Measurements from ENCODE around the genes SPAG8, CCIN and POLR1E.

DNA sequence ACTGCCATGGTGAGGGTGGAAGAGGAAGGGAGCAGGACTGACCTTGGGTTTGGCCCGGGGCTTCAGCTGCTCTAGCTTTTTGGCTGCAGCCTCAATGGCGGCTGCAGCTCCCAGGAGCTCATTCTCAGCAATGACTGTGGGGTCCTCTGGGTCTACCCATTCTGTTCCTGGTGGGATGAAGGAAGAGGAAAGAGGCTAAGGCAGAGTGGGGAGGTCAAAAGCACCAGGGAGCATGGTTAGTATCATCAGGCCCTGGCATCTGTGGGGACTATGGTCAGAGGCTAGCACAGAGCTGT, 9.2 kb upstream of the TPM2 start:
- PRO-cap = no peak

- PRO-cap = unidirectional peak, minus-strand start at chr9:35728035; unidirectional peak, plus-strand start at chr9:35728446
Observed at GRCh38 chr9:35727828-35728730, 3.9 kb downstream of the TLN1 start.

DNA sequence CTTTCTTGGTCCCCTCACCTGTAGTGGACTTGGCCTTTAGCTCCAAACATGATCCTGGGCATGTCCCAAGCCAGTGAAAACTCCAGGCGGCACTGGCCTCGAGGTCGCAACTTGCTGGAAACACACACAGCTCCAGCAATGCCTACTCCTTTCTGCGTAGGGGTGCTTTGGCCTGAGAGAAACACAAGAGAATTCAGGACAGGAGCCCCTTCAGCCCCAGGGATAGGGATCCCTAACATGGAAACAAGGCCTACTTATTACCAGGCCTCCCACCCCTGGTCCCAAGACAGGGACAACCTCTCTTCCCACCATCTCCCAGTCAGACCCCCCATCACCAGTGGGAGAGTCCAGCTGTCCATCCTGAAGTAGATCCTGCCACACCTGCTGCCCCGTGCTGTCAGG, 7.7 kb downstream of the CREB3 start:
- PRO-cap = no peak

GRCh38 chr9:35799527-35800367, 8.4 kb downstream of the NPR2 start:
- PRO-cap = no peak

- PRO-cap = bidirectional peak, plus-strand start at chr9:35812278, minus-strand start at chr9:35812158
Observed at GRCh38 chr9:35811868-35812663, at the start of gene SPAG8. TSS of gene SPAG8 (minus strand) at chr9:35812262.

DNA sequence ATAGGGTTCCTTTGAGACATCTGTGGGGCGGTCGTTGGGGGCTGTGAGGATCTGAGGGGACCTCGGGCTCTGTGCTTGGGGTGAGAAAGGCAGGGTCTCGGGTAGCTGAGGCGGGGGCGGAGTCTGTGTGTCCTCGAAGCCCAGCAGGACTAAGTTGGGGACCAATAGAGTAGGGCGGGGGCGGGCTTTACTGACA, 132 bp upstream of the TMEM8B start:
- PRO-cap = bidirectional peak, plus-strand start outside the sequence, minus-strand start at position 99 of the sequence

DNA sequence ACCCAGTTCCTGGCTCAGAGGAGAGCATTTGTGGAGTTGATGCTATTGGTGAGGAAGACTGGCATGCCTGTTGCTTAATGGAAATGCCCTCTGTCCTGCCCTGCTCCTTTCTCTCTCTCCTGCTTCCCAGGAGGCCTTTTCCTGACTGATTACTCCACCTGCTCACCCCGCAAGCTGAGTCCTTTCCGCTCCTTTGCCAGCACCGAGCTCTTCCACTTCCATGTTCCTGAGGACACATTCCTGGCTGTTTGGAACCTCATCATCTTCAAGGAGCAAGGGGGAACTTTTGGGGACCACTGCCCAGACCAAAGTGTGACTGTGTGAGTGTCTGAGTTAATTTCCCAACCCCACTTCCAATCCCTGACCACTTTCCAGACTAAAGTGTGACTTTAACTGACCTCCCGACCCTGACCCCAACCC, 5.3 kb downstream of the TMEM8B start:
- PRO-cap = no peak

DNA sequence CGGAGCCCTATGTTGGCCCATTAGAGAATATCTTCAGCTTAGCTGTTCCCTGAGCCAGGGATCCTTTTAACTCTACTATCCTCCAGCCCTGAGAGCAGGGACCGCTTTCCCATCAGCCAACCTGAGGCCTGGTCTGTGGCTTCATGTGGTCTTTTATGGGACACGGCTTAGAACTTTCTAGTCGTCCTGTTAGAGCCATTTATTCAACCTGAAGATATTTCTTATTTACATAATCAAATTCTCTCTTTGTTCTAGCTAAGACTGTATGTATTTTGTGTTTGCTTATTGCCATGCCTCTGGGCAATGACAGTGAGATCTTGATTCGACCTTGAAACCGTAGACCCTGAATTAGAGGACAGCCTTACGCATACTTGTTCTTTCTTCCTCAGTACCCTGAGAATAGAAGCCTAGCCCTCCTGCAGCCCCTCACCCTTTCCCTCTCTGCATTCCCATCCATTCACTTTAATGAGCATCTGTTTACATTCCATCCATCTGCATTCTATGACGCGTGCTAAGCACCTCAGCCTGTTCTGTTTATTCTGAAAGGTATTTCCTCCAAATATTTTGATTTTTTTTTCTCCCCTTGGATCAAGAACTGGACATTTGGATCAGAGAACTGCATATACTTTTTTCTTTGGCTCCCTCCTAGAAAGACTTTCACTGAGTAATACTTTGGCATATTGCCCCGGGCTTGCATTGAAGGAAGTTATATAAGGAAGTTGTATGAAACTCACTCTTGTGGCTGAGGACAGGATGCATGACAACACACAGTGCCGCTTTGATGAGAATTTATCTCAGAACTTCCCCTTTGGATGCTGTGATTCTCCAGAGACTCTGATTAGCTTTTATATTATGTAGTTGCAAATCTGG, 15.6 kb downstream of the TMEM8B start:
- PRO-cap = unidirectional peak, plus-strand start at position 739 of the sequence

- PRO-cap = no peak
Observed at GRCh38 chr9:35940412-35941051, 17.4 kb downstream of the OR2S2 start.

DNA sequence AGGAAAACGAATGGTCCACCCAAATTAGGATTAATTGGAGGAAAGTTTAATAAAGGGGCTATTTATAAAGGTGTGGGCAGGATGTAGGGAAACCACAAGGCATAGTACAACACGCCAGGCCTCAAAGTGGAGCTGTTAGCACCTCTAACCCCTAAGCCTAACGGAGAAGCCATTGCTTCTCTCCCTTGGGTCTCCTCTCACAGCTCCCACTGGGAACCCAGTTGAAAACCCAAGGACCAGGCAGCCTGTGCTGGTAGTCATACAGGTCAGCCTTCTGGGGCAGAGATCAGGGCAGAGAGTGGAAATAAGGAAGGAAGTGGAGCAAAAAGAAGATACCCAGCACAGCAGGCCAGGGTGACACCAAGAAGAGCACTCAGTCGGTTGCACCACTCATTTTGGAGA, 8.8 kb upstream of the GLIPR2 start:
- PRO-cap = bidirectional peak, plus-strand start at position 352 of the sequence, minus-strand start at position 300 of the sequence

DNA sequence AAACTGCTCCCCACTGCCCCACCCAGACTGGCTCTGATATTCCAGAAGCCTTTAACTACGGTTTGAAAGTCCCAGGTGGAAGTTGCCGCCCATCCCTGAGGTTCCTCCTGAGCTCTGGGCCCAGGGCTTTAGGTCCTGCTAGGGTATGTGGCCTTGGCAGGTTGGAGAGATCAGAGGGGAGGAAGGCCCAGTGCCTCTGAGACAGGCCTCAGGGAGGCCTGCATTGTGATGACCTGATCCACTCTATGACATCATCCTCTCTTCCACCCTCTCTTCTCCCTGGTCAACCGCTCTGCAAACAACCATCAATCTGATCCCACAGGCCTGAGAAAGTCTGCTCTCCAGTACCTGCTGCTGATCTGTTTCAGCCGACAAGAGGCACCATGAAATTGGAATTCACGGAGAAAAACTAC, at the start of gene CCIN:
Gene CCIN, plus strand, starts transcription at position 269 of the 413 bp plus-strand sequence.
- PRO-cap = no peak

- PRO-cap = no peak
Observed at GRCh38 chr9:36211573-36212248, 21.0 kb downstream of the CLTA start.

- PRO-cap = no peak
Observed at GRCh38 chr9:36306669-36307163, 48.5 kb upstream of the GNE start.

DNA sequence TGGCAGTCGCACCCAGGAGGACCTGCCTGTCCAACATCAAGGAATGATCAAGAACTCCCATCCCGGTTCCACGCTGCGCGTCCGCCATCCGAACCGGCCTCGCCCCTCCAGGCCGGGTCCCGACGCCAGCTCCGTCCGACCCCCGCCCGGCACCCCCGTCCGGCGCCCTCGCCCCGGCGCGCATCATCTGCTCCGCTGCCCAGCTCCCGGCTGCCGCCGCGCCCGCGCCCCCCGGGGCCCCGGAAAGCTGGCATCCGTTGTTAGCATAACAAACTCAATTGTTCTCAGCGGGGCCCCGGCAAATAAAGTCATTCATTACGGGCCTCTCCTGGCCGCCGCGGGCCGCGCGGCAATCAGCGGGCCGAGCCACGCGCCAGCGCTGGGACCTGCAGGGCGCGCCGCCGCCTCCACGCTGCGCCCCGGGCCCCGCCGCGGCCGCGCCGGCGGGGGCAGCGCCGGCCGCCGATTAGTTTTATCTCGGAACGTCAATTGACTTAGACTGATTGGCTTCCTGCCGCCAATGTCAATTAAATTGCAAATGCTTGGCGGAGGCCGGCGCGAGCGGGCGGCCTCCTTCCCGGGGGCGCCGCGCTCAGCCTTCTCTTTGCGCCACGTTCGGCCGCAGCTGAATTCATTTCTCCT, 48.0 kb downstream of the PAX5 start:
- PRO-cap = no peak

GRCh38 chr9:37002466-37002985, 31.5 kb downstream of the PAX5 start:
- PRO-cap = no peak

GRCh38 chr9:37187048-37187675, 66.8 kb downstream of the ZCCHC7 start:
- PRO-cap = no peak

DNA sequence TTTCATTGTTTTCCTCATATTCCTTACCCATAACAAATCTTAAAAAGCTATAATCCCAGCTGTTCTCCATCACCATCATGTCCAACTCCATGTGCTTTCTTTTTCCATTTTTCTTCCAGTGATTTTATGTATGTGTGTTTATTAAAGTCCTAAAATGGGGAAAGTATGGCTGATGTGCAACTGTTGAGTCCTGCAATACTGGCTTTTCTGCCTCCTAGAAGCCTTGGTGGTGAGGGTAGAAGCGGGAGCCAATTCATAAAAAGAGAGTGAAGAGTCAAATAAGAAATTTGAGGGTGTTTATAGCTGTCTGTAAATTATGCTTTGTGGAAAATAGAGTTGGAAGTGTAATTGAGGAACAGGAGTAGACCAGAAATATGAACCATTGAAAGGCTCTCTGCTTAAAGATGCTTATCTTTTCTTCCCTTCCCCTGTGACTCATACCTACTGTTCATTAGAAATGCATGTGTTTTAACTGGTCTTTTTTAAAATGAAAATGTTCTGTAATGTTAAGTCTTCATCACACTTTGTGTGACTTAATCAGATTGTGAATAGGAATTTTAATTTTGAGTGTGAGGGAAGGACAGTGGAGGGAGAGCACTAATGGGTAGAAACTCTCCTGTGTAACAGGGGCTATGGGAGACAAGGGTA, 80.2 kb downstream of the ZCCHC7 start:
- PRO-cap = no peak

- PRO-cap = bidirectional peak, plus-strand start at chr9:37465973, minus-strand start at chr9:37465790
Observed at GRCh38 chr9:37465724-37465864, 344 bp upstream of the ZBTB5 start.

GRCh38 chr9:37485211-37486332, at the start of gene POLR1E:
TSS of gene POLR1E (plus strand) at chr9:37485948.
- PRO-cap = bidirectional peak, plus-strand start at chr9:37486017, minus-strand start at chr9:37485733

GRCh38 chr9:37574110-37574931, 1.9 kb downstream of the FBXO10 start:
- PRO-cap = no peak

All from sternocleidomastoid (tissue), 1 donor.